Right lobe of liver (tissue), 4 donors: ENCODE measurements around the gene ACACA.

- PRO-cap, 4 experiments: no peak in any of the 4 experiments
- RAMPAGE, long total RNA, 2 experiments: no peak in any of the 2 experiments
These were observed 273 bp upstream of the LHX1 start for GRCh38 chr17:36937022-36937382.

- PRO-cap, 4 experiments: no peak in any of the 4 experiments
- RAMPAGE, long total RNA, 2 experiments: no peak in any of the 2 experiments
These were observed 873 bp downstream of the AATF start for GRCh38 chr17:36949660-36949993.

- PRO-cap, 4 experiments: no peak in any of the 4 experiments
- RAMPAGE, long total RNA, 2 experiments: no peak in any of the 2 experiments
These were observed 1.3 kb downstream of the AATF start for GRCh38 chr17:36950067-36950471.

DNA sequence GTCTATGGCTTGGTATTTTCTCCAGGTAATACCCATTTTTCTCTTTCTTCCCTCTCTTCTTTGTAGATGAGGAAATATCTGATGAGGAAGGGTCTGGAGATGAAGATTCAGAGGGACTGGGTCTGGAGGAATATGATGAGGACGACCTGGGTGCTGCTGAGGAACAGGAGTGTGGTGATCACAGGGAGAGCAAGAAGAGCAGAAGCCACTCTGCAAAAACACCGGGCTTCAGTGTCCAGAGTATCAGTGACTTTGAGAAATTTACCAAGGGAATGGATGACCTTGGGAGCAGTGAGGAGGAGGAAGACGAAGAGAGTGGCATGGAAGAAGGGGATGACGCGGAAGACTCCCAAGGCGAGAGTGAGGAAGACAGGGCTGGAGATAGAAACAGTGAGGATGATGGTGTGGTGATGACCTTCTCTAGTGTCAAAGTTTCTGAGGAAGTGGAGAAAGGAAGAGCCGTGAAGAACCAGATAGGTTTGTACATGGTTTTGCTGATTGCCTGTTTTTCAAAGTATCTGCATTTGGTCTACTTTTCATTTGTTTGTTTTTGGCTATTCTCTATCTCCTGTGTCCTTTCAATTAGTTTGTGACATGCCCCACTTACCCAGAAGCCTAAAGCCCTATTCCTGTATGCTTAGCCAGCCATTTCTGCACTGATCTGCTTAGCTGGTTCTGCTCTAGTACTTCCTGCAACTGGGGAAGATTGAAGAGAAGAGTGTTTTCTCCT lies 4.2 kb downstream of the AATF start:
- PRO-cap, 4 experiments: no peak in any of the 4 experiments
- RAMPAGE, long total RNA, 2 experiments: no peak in any of the 2 experiments

- PRO-cap, 4 experiments: no peak in any of the 4 experiments
- RAMPAGE, long total RNA, 2 experiments: no peak in any of the 2 experiments
These were observed 138.1 kb downstream of the AATF start for GRCh38 chr17:37086823-37087230.

GRCh38 chr17:37112934-37113529 lies 164.3 kb downstream of the AATF start:
- PRO-cap, 4 experiments: no peak in any of the 4 experiments
- RAMPAGE, long total RNA, 2 experiments: no peak in any of the 2 experiments

DNA sequence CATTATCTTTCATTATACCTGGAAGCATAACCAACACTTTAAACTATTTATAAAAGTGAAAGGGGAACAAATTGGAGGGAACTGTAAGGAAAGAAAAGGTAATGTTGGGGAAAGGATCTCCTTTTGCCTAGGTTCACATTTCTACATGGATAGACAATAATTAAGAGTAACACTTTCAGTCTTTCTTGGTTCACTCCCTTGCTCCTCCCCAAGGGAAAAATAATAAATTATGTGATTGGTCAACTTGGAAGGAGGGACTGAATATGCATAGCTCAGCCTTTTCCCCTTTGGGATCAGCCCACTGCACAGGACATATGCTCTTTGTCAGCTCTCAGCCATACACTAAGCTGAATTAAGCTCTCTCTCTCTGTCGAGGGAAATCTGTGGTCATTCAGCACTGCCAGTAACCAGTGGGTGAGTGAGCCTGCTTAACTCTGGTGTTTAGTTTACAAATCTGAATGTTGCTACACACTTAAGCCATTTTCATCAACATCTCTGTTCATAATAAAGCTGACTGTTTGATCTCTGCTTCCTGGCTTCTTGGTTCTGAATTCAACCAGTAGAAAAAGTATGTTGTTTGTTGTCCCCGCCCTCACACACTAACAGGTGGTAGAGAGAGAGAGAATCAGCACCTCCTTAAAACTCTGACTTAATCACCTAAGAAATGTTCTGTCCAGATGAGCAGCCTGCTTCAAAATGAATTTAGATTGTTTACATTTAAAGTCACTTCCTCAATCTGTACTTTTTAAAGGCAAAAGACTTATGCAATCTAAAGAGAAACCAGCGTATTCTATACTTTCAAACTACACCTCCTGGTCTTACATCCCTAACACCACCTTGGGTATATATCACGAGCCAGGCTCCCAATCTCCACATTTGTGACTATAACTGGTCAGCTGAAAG lies 102.3 kb upstream of the C17orf78 start:
- PRO-cap, 4 experiments: no peak in any of the 4 experiments
- RAMPAGE, long total RNA, 2 experiments: no peak in any of the 2 experiments

- PRO-cap, 4 experiments: no peak in any of the 4 experiments
- RAMPAGE, long total RNA, 2 experiments: no peak in any of the 2 experiments
These were observed 47.6 kb upstream of the C17orf78 start for GRCh38 chr17:37327764-37328980.

DNA sequence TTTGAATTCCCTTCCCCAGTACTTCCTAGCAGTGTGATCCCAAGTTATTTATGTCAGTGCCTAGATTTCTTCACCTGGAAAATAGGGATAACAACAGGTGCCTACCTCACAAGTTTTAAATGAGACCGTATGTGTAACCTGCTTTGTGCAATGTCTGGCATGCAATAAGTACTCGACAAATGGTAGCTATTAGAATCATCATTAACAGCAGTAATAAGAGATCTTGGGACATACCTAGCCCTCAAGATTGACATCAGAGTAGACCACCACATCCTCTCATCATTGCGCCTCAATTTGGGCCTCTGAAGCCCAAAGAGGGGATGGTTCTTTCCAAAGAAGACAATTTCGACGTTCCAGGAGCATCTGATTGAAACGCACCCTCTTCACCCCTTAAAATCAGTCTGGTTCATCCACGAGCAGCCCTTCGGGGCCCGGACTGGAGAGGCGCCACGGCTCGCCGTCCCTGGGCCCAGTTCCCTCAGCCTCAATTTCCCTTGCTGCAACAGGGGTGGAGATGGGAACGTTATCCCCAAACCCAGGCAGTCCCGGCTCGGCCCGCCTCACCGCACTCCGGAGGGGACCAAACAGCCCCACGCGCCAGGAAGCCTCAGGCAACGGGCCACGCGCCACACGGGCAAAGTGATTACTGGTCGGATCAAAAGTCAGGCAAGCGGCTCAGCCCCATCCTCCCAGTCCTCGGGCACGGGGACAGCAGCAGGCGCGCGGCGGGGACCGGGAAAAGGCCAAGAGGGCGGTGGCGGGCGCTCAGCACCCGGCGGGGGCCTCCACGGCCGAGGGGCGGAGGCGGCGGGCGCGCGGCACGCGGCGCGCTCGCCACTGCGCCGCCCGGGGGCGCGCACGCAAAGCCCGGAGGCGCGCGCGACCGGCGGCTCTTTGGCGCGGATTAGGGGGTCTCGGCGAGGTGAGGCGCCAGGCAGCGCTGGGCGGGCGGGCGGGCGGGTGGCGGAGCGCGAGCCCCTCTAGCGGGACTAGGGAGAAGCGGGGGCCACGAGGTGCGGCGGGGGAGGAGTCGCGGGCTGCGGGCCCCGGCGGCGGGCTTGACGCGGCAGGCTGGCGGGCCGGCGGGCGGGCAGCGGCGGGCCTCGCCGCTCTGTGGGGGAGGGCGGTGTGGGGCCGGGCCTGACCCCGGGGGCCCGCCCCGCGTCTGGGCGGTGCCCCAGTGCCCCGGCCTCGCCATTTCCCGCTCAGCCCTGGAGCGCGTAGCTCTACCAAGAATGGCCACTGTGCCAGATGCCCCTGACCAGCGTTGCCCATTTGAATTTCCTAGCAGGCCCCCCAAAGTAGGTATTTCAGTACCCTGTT lies at the start of gene ACACA:
TSS of gene ACACA (minus strand) at position 809 of the 1,323 bp plus-strand sequence.
- PRO-cap, 4 experiments: peak in 4 of 4 experiments; most common plus-strand start position 419 of the sequence (in 3); most common minus-strand start position 793 of the sequence (in 3)
- RAMPAGE, long total RNA, 2 experiments: start-site peak on the plus strand in 2 of 2 experiments, centred at positions 871 to 874 of the sequence, 75 to 155 reads per replicate; start-site peak on the minus strand in 2 of 2 experiments, centred at positions 765 to 794 of the sequence, 12 to 16 reads per replicate

DNA sequence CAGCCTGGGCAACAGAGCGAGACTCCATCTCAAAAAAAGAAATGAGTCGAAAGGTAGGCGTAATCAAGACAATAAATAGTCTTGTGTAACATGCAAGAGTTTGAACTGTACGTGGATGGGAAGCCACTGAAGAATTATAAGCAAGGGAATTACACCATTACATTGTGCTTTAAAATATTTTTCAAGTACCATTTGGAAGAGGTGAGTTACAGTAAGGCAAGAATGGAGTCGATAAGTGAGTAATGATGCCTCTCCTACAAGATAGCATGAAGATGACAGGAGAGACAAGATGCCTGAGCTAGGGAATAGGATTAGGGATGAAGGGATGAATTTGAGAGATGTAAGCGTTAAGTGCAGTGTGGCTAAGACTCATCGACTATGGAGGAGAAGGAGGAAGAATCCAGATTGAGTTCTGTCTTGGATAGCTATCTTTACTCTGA lies 33.5 kb upstream of the DUSP14 start:
- PRO-cap, 4 experiments: no peak in any of the 4 experiments
- RAMPAGE, long total RNA, 2 experiments: no peak in any of the 2 experiments

DNA sequence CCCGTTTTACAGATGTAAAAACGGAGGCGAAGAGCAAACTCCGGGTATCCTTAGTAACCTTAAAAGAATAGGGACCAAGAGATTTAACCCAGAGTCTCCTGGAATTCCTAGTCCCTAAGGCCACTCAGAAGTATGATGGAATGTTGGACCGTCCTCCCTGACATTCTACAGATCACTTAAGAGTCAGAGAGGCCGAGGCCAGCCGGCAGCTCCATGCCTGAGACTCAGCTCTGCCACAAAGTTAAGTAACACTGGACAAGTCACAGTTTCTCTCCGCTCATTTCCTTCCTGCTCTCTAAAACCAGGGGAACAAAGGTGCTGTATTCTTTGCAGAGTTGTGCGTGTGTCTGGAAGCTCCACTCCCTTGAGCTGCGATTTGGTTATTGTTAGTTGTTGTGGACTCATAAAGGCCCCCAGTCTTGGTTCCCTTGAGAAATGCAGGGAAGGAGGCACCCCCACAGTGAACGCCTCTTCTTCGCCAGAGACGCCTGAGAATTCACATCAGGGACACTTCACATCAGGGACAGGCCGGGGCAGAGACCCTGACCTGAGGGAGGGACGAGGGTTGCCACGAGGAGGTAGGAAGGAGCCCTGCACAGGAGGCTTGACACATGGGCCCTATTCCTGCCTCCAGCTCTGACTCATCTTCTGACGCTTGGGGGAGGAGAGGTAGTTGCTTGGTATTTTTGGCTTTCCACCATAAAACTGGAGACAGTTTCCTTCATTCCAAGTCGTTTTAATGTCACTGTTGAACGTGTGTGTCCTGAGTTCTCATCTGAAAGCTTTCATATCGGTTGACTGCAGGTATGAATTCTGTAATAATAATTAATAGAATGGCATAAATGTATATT lies 1.4 kb downstream of the DUSP14 start:
- PRO-cap, 4 experiments: peak in 2 of 4 experiments; most common plus-strand start position 323 of the sequence (in 2); most common minus-strand start position 232 of the sequence (in 2)
- RAMPAGE, long total RNA, 2 experiments: no peak in any of the 2 experiments

DNA sequence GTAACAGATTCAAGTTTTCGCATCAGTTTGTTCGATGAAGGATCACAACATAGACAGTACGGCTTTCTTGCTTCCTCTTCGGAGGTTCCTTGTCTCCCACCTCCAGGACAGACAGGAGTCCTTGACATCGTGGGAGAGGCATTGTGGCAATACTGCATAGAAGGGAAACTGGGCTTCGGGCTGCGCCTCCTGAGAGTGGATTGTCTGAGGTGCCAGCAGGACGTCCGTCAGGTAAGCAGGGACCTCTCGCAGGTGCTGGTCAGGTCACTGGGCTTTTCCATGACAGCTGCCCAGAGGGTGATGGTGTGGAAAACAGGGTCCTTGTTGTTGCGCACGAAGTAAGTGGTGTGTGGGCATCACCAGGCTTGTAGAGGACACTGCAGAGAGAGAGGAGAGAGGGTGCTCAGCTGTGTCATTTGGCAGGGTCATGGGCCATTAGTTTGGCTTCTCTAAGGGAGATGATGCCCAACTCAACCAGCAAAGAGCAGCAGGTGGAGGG lies 43.8 kb upstream of the DDX52 start:
- PRO-cap, 4 experiments: no peak in any of the 4 experiments
- RAMPAGE, long total RNA, 2 experiments: no peak in any of the 2 experiments

- PRO-cap, 4 experiments: peak in 4 of 4 experiments; most common plus-strand start chr17:37708430 (in 3); most common minus-strand start chr17:37708302 (in 2)
- RAMPAGE, long total RNA, 2 experiments: start-site peak on the plus strand in 1 of 2 experiments, at chr17:37708450-37708457 at its widest, 27 reads per replicate
These were observed 36.7 kb downstream of the HNF1B start for GRCh38 chr17:37708022-37708630.

DNA sequence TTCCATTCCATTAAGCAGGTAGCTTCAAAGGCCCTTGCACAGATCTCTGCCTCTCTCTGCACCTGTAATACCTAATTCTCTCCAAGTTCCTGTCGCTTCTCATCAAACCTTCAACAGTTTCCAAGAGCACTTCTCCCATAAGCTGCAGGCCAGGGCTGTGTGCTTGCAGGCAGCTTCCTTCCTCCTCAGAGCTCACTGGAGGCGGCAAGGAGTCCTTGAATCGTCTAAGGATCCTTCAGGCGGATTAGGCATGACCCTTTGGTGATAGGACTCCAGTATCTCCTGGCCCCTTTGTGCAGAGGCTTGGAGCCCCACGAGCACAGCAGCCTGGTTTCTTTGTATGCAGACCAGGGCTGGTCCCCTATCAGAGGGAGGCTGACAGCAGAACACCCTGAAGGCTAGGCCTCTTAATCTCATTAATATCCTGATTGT lies 19.8 kb downstream of the HNF1B start:
- PRO-cap, 4 experiments: no peak in any of the 4 experiments
- RAMPAGE, long total RNA, 2 experiments: no peak in any of the 2 experiments

DNA sequence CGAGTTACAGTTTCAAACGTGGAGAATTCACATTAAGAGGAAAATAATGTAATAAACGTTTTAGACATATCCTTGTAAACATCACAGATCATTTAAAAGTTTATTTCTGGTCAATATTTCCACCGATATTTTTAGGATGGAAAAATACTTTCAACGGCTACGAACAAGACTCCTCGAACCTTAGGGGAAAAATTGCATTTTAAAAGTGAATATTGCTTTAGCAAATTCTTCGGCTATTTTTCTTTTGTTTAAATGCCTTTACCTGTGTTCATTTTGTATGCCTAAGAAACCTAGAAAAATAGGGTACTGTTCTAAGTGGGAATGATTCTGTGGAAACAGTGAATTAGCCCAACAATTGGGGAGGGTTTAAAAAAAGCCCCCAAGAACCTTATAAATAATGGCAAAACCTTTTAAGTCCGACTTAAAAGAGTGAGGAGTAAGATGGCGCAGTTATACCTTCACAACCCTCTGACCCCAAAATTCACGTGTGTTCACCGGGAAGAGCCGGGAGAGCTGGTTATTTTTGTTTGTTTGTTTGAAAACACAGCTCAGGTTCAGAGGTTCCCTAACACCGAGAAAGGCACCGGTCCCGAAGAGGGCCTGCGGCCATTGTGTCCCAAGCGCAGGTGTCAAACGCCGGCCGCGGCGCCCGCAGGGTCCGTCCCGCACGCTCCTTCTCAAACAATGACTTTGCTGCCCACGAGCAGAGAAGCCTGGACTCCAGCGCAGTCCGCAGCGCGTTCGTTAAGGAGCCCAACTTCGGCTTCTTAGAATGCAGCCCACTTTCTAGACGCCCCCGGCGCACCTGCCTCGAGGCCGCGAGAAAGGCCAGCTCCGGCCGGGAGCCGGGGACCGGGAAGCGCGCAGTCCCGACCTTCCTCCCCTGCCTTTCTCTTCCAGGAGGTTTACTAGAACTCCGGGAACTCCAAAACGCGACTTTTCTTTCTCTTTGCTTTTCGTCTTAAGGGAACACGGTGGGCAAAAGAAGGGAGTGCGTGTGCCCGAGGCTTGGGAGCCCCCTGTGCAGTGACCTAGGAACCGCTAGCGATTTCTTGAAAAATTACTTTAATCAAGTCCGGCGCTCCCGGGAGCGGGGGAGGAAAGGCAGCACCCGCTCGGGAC lies 3.0 kb downstream of the HNF1B start:
- PRO-cap, 4 experiments: peak in 4 of 4 experiments; most common plus-strand start position 419 of the sequence (in 4); most common minus-strand start position 686 of the sequence (in 4)
- RAMPAGE, long total RNA, 2 experiments: no peak in any of the 2 experiments

DNA sequence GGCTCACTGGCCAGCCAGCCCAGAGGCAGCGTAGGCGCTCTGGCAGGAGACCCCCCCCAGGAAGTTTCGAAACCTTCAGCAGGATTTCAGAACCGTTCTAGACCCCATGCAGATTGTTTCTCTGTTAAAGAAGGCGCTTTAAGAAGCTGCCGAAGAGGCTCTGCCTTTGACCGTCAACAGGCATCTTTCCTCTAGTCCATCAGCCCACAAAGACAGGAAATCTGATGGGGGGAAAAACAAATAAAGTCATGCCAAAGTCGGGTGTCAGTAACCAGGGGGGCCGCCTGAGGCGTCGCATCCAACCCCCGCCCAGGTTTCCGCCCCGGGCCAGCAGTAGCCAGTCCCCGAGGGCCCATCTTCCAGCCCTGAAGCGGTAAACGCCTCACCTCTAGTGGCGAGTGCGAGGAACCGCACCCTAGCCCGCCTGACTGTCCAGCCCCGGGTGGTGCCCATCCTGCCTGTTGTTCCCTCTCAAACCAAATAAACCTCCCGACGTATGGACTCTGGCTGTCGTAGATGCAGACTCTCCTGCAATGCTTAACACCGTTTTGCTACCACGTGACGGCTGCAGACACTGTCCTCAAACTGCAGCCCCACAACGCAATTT lies 79.6 kb upstream of the TBC1D3K start:
- PRO-cap, 4 experiments: no peak in any of the 4 experiments
- RAMPAGE, long total RNA, 2 experiments: no peak in any of the 2 experiments

DNA sequence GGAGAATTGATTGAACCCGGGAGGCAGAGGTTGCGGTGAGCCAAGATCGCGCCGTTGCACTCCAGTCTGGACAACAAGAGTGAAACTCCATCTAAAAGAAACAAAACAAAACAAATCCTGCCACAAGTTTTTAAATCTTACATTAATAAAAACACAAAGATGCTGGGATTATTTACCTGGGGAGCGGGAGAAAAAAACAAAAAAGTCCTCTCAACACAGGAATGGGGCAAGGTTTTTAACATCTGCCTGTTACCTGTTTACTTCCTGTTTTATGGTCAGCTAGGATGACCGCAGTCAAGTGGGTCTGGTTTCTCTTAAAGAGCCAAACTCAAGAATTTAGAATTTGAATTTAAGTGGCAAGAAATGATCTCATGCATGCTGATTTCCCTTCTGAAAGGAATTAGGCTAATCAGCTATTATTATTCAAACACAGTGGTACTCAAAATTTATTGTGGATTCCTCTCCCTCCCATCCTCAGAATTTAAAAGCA lies 39.7 kb upstream of the TBC1D3K start:
- PRO-cap, 4 experiments: no peak in any of the 4 experiments
- RAMPAGE, long total RNA, 2 experiments: no peak in any of the 2 experiments

- PRO-cap, 4 experiments: peak in 4 of 4 experiments; most common plus-strand start chr17:38256467 (in 4); most common minus-strand start chr17:38256203 (in 2)
- RAMPAGE, long total RNA, 2 experiments: no peak in any of the 2 experiments
These were observed 40.8 kb upstream of the MRPL45 start for GRCh38 chr17:38256120-38256647.

DNA sequence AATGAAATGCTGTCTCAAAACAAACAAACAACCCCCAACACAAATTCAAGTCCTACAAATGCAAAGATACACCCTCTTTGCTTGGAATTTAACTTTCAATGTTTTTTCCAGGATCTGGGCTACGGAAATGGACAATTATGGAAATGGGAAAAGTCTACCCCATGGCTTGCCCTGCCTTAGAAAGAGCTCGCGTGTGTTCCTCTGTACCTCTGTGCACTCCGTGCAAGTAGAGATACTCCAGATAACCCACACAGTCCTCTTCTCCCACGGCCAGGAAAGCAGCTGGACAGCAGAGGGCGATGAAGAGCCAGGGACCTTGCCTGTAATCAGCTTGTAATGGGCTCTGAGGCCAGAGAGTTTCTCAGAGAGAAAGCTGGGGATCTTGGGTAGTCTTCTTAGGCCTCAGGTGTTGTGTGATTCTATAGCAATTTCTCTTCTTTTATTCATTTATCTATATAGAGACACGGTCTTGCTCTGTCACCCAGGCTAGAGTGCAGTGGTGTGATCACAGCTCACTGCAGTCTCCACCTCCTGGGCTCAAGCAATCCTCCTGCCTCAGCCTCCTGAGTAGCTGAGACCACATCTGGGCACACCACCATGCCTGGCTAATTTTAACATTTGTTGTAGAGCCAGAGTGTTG lies 2.5 kb upstream of the SOCS7 start:
- PRO-cap, 4 experiments: no peak in any of the 4 experiments
- RAMPAGE, long total RNA, 2 experiments: no peak in any of the 2 experiments

- PRO-cap, 4 experiments: no peak in any of the 4 experiments
- RAMPAGE, long total RNA, 2 experiments: no peak in any of the 2 experiments
These were observed 12.8 kb upstream of the ARHGAP23 start for GRCh38 chr17:38415315-38416108.